H7 (cell line): ENCODE measurements around the genes C1orf53 and GPR25.

DNA sequence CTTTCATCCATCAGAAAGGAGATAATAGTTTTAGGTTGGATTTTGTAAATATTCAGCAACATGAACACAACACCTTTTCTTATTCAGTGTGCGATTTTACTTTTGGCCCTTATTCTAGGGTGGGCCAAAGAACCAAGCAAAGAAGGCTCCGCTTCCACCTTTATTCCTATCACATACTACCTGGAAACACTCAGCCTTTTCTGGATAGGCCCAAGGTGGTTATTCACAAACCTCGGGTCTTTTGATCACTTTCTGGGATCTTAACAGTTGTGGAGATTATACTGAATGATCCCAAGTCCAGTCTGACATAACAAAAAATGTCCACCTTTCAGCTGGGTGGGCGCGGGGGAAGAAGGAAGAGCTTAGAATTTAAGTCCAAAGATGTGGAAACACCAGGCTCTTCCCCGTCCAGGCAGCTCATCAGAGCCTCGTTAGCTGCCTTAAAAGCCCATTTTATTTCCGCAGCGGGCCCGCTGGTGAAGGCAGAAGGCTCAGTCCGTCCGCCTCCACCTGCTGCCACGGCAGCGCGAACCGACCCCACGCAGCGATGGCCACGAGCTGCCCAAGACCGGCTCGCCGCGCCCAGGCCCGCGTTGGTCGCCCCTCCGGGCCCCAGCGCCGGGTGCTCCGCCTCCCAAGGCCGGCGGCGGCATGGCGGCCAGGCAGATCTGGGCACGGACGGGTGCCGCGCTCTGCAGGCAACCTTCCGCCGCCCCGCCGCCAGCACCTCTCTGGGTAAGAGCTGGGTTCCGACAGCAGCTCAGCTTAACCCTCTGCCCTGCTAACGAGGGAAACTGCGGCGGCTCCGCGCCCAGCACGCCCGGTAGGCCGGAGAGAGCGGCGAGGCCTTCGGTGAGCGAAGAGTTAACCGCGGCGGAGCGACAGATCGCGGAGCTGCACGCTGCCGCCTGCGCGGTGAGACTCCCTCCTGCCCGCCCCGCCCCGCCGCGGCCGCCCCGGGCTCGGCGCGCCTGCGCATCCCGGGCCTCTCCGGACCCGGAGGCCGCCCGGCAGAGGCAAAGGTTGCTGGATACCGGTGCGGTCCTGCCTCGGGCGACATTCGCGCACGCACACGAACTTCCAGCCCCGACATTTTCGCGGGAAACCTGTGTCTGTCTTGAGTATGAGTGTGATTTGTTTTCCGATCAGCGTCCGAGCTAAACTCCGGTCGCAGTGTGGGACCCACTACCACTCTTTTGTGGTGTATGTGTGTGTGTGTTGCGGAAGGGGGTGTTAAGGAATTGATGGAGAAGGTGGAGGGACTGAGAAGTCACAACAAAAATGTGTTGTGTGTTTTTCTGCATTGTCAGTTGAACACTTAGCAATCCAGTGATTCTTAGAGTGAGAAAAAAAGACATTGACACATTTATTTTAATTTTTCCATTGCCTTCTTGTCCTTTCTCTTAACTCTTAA, at the start of gene C1orf53:
Gene C1orf53 (plus strand): TSS at position 632 of the 1,414 bp plus-strand sequence.
- RAMPAGE, long total RNA: no peak

GRCh38 chr1:198167297-198168187, 10.7 kb downstream of the NEK7 start:
- RAMPAGE, long total RNA: no peak

- RAMPAGE, long total RNA: no peak
Measured at GRCh38 chr1:198315078-198316270, 158.7 kb downstream of the NEK7 start.

- RAMPAGE, long total RNA: no peak
Measured at GRCh38 chr1:198523093-198523686, 17.3 kb downstream of the ATP6V1G3 start.

GRCh38 chr1:198620737-198621954, 17.7 kb upstream of the PTPRC start:
- RAMPAGE, long total RNA: no peak

- RAMPAGE, long total RNA: no peak
Measured at GRCh38 chr1:198643164-198643583, 4.3 kb downstream of the PTPRC start.

DNA sequence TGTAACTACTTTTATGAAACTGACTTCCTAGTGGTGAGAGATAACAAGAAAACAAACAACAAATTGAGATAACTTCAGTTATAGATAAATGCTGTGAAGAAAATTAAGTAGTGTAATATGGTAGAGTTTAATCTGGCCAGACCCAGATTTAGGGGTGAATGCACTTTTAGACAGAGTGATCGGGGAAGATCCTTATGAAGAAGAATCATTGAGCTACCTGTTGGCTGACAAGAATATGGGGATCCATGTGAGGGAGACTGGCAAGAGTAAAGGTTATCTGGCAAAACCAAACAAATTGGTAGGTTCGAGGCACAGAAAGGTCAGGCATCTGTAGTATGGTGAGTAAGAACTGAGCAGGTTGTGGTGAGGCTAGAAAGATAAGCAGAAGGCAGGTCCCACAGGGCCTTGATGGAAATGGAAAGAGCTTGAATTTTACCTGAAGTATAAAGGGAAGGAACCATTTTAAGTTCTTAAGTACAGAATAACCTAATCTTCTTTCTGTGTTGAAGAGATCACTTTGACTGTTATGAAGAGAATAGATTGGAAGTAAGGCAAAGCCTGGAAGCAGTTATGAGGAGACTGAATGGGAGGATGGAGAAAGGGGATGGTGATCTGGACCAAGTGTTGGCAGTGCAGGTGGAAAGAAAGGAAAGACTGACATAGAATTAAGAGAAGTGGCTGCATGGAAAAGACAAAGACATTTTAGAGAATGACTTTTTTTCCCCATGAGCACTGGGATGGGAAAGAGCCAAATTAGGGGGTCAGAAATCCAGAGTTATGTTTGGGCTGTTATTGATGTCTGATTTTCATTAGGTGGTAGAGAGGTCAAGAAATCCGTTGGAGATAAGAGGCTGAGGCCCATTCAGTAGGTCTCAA, 11.2 kb downstream of the PTPRC start:
- RAMPAGE, long total RNA: no peak

DNA sequence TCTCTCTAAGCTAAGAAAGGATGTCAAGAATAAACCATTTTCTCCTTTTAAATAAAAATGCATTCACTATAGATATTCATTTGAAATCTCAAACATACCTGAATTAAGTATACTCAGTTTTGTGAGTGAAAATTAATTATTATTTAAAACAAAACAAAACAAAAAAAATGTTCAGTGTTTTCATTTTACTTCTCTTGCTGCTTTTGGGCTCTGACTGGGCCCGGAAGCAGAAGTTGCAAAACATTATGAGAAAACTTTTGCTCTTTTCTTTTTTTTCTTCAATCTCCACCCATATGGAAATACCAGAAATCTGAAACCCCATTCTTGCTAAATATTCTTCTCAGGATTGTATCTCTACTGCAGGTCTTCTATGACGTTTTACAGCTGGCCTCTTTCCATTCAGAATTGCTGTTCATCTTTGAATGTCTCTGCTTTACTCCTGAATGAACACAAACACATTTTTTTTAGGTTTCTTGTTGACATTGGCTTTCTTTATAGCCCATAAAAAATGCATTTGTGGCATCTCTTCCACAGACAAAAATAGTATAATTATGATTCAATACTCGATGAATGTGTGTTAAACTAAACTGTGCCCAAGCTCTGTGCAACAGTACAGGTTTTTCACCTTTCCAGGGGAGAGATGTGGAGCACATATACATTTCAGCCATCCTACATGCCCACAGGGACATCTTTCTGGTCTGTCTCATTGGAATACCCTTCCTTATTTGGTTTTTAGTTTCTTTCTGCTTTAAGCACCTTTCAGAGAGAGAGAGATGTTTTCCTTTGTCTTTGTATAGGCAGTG, 18.7 kb downstream of the PTPRC start:
- RAMPAGE, long total RNA: no peak

DNA sequence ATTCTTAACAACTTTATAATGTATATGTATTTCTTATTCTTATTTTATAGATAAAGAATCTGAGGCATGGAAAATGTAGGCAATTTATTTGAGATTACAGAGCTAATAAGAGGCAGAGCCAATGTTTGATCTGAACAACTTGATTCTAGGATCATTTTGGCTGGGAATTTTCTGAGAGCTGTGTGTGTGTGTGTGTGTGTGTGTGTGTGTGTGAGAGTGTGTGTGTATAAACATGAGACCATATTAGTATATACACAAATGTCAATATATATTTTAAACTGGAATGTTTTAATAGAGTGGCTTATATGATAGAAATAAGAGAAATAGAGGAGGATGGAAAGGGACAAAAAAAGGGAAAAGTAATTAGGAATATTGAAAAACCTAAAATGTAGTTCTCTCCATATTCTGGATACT, 23.4 kb downstream of the PTPRC start:
- RAMPAGE, long total RNA: no peak

DNA sequence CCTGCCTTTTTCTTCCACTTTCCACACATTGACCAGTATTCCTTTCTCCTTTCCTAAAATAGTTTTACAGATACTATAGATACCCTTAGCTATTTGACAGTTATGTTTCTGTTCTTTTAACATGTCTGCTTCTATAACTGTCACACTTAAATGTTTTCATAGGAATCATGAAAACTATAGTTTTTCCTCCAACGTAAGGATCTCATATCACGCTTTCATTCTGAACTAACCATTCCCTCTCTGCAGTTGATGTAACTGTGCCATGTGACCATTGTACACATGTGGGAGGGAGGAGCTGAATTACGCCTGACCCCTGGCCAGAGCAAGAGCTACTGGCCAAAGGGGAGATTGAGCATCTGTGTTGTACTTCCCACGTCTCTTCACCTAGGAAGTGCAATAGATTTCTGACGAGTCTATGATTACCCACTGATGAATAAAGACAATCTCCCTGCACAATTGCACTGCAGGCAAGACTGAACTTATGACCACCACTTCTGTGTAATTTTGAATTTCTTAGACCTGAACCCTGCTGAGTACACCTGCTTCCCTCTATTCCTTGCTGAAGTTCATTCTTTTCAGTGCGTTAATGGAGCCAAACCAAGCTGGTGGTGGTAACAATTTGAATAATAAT, 24.0 kb downstream of the PTPRC start:
- RAMPAGE, long total RNA: no peak

DNA sequence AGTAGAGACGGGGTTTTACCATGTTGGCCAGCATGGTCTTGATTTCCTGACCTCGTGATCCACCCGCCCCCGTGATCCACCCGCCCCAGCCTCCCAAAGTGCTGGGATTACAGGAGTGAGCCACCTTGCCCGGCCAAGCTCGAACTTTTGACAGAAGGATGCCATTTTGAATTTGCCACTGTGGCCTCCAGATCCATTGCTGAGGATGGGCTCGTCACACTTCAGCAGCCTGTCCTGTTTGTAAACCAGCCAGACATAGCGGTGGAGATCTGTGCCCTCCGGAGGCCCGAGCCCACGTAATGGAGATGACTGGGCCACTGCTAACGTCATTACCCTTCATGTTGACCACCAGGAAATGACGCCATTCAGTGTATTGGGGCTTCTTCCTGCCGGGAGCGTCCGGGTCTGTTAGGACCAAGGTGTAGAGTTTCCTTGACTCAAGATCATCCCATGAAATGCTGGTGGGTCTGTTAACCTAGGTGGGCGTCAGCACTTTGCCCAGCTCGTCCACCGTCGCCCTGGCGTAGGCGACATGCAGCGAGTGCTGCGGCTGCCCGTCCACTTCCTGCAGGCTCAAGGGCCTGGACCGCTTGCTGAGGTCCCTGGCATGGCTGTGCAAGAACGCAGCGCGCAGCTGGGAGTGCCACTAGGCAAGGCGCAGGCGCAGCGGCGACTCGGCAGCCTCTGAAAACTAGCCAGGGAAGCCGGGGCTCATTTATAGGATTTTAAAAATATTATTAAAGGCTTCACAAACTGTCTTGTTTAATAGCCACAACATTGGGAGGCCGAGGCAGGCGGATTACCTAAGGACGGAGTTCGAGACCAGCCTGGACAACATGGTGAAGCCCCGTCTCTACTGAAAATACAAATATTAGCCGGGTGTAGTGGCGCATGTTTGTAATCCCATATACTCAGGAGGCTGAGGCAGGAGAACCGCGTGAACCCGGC, 40.9 kb downstream of the PTPRC start:
- RAMPAGE, long total RNA: no peak

- RAMPAGE, long total RNA: no peak
Measured at GRCh38 chr1:198932234-198932591, 293.4 kb downstream of the PTPRC start.

DNA sequence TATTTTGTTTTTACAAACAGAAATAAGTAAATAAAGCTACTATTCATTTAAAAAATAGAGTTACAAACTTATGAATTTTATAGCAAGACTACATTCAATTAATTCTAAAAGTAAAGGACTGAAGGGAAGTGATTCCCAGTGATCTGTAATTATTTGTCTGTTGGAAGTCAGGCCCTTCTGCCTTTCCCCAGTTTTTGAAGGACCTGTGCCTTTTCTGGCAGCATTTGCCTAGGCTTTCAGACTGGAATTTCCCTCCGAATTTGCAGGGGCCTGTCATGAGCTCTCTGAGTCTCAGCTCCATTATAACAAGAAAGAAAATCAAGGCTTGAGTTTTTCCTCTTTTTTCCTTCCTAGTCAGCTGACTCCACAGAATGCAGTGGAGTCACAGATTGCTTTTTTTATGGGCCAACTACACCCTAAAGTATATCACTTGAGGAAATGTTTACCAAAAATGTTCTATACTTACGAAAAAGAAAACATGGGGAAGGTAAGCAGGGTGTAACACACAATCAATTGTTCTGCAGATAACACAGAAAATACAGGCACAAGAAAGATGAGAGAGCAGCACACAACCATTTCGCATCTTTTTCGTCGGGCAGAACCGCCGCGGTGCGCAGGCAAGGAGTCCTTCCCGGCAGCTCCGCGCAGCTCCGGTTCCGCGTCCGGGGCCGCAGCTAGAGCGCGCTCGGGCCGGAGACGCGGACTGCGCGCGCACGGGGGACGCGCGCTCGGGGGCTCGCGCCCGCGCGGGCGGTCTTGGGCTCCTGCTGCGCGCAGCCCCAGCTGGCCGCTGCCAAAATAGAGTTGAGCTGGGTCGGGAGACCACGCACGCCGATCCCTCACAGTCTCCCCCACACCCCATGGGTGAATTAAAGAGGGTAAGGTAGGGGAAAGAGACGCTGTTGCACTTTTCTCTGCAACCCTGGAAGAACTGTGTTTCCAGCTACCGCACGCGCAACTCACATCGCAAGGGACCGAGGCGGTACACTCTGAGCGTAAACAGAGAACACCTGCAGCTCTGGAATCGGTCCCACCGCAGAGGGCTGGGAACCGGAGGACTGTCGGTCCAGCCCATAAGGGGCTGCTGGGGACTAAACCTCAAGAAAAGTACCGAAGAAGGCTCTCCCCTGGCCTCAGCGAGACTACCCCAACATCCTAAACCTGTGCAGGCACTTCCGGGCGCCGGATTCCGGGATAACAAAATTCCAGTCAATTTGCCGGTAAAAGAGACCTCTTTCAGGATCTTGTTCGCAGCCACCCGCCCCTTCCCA, 1.4 kb downstream of the NR5A2 start:
- RAMPAGE, long total RNA: no peak

DNA sequence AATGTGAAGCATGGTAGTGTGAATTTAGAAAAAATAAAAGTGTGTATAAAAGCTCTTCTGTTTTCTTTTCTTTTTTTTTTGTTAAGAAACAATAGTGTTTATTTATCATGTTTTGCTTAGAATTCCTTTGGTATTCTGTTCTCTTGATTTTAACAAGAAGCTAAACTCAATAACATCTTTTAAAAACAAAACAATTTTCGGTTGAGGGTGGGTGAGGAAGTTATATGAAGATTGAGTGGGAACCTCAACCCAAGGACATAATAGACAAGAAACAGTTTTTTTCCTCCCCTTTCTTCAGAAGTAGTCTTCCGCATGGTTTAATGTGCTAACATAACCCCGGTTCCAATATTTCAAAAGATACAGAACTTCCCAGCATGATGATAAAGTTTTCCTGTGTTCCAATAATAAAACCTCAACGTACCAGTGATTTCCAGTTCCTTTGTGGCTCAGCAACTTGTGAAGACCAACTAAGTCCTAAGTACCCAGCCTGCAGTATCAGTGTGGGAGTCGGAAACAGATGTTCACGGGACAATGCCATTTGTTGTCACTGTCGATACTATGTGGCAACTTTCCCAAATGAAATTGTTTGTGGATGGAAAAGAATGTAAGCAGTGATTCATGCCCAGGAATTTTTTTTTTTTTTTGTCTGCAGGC, 48.4 kb downstream of the NR5A2 start:
- RAMPAGE, long total RNA: no peak

DNA sequence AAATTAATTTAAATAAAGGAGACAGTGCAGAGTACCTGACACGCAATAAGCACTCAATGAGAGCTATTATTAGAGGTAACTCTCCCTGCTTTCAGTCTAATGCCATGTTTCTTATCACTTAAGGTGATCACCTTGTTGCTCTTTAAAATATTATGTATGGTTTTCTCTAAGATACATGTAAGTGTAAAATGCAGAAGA, 108.2 kb downstream of the ZNF281 start:
- RAMPAGE, long total RNA: no peak

GRCh38 chr1:200368176-200368656, 41.6 kb downstream of the ZNF281 start:
- RAMPAGE, long total RNA: no peak

- RAMPAGE, long total RNA: no peak
Measured at GRCh38 chr1:200407853-200408889, 1.7 kb downstream of the ZNF281 start.

- RAMPAGE, long total RNA: no peak
Measured at GRCh38 chr1:200674705-200675276, 5.1 kb upstream of the DDX59 start.

GRCh38 chr1:200872564-200873219, at the start of gene GPR25:
GPR25 (plus strand) TSS chr1:200872981.
- RAMPAGE, long total RNA: no peak

DNA sequence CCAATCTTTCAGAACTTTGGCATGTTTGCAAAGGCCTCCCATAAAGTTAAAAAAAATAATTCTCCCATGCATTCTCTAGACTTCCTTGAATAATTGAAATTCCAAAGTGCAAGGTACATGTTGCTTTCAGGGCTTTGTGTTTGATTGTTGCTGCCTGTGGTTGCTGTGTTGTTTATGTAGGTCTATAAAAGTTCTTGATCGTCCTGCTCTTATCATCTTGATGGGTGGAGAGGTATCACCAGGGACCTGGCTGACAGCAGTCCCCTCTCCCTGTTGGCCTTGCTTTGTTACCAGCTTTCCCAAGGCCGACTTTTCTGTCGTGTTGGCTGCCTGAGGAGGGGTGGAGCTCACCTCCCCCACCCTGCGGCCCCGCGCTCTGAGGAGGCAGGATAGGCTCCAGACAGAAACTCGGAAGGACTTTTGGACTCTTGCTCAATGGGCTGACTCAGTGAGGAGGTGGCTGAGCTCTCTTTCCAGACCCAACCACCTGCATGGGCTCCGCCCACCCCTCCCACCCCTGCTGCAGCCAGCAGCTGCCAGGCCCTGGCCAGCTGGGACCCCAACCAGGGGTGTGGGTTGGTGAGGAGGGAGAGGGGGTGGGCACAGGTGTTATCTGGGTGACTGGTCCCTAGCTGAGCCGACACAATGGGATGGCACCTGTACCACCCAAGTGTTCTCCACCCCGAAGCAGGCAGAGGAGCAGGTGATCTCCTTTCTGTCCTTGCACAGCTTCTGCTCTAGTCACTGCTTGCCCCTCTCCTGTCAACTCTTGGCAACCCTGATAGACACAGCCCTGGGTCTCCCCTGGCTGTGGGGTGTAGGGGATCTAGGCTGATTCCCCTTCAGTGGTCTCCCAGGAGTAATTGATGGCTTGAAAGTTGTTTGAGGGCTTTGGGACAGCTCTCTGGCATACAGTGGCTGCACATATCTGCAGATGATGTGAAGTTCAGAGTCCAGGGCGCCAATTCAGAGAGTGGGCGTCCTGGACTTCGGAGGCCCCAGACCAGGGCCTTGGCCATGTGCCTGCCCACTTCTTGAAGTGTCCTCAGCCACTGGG, 2.1 kb downstream of the INAVA start:
- RAMPAGE, long total RNA: no peak